Pericardium (tissue), 1 donor: ENCODE measurements around the gene TMX4.

DNA sequence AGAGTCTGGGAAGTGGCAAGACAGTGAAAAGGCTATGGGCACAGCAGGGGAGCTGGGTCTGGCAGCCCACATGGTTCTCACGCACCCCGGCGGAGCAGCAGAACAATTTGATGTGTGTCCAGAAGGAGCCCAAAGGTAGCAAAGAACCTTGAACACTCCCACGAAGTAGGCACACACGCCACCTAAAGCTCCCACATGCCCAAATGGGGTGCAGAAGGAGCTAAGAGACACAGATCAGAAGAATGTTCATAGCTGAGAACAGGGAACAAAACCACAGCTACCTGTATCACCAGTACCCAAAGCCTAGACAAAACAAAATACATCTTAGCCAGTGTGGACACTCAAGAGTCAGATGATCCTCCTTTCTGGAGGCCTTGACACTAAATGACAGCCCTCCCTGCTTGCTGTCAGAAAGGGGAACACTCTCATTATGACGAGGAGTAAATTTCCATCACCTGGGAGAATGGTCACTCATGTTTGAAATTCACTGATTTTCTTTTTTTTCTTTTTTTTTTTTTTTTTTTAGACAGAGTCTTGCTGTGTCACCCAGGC is 31.4 kb downstream of the TMEM230 start:
- RRBS, result no CpG with 5 or more reads among the region's 6 CpGs

GRCh38 chr20:5127411-5128191 is 793 bp downstream of the CDS2 start:
- RRBS, result no CpG with 5 or more reads among the region's 17 CpGs

DNA sequence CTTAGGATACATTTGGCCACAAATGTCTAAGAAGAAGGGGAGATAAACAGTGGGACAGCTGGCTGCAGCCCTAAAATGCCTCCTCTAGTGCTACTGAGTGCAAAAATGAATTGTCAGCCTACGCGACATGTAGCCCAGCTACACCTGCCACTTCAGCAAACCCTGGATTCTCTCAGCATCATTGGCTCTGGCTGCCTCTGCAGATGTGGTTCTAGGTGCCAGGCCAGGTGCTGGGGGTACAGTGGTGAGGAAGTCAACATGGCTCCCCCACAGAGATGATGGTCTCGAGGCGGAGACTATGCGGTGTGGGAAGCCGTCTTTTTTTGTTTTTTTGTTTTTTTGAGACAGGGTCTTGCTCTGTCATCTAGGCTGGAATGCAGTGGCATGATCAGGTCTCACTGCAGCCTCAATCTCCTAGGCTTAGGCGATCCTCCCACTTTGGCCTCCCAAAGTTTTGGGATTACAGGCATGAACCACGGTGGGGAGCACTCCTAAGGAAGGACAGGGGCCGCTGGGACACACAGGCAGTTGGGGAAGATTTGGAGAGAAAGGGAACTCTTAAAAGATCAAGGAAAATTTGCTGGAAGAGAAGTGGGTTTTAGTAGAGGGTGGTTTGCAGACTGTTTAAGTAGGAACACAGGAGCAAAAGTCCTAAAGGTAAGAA is 38.5 kb downstream of the CDS2 start:
- RRBS, result no CpG with 5 or more reads among the region's 9 CpGs

DNA sequence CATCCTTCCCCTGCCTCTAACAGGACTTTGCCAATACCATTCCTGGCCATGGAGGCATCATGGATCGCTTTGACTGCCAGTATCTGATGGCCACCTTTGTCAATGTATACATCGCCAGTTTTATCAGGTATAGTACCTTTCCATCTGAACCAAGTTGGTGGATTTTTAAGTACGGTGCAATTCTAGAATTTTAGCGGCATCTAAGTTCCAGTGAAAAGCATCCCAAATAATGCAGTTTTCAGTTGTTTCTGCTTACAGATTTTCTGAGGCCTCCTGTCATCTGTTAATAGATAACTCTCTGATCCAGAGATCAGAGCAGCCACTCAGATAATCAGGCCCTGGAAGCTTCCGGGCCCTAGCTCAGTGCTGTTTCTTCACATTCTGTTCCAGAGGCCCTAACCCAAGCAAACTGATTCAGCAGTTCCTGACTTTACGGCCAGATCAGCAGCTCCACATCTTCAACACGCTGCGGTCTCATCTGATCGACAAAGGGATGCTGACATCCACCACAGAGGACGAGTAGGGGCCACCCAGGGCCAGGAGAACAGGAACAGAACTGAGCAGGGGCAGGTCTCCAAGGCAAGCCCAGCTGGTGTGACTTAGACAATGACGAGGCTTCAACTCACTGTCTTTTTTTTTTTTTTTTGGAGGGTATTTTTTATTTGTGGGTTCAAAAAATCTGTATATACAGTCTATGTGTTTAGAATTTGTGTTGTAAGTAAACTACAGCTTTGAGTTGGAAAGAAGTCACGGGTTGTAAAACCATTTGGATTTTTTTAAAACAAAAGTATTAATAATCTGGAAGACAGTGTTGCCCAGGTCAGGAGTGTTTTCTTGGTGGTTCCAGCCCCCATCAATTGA is 63.1 kb downstream of the CDS2 start:
- RRBS, result no CpG with 5 or more reads among the region's 12 CpGs

DNA sequence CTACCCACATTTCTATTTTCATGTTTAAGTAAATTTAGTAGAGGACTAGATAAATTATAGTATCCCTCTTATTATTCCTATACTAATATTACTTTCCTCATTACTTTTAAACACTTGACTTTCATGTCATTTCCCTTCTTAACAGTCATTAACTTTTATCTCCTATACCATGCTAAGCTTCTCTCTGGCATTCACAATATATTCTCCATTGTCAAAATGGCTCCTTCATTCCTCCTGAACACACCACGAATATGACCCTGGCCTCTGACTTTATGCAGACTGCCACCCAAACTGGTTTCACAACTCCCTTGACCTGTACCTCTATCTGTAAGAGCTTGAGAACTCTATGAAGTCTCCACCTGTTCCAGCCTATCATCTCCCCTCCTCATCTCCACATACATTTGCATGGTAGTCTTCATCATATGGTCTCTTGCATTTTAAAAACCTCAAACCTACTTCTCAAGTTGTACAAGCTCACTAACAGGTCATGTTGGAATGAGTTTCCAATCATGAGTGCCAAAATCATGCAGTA is 67.4 kb downstream of the GPCPD1 start:
- RRBS, result no CpG with 5 or more reads among the region's 1 CpG

- RRBS, result no CpG with 5 or more reads among the region's 7 CpGs
Measured at GRCh38 chr20:5570306-5570993, 40.4 kb downstream of the GPCPD1 start.

- RRBS, result no CpG with 5 or more reads among the region's 5 CpGs
Measured at GRCh38 chr20:5714383-5715123, 35.6 kb upstream of the SHLD1 start.

GRCh38 chr20:5843878-5844784 is 67.2 kb upstream of the CHGB start:
- RRBS, result no CpG with 5 or more reads among the region's 4 CpGs

DNA sequence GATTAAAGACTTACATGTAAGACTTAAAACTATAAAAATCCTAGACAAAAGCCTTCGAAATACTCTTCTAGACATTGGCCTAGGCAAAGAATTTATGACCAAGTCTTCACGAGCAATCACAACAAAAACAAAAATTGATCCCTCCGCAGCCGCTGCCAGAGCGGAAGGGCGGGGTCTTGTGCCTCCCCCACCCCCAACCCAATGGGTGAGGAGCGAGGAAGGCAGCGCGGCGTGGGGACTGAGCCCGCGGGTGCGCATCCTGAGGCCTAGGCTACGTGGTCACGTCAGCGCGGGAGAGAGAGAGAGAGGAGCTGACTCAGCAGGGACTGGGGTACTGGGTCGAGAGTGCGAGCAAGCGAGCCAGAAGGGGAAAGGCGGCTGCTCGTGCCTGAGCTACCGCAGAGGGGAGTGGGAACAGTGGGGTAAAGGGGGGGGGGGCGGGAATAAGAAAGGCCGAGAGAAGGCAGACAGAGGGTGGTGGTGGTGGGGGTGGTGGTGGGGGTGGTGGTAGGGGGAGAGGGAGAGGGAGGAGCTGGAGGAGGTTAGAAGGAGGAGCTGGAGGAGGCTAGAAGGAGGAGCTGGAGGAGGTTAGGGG is 90.1 kb upstream of the FERMT1 start:
- RRBS, result no CpG with 5 or more reads among the region's 25 CpGs

- RRBS, result no CpG with 5 or more reads among the region's 7 CpGs
Measured at GRCh38 chr20:6680901-6681362, 86.6 kb upstream of the BMP2 start.

DNA sequence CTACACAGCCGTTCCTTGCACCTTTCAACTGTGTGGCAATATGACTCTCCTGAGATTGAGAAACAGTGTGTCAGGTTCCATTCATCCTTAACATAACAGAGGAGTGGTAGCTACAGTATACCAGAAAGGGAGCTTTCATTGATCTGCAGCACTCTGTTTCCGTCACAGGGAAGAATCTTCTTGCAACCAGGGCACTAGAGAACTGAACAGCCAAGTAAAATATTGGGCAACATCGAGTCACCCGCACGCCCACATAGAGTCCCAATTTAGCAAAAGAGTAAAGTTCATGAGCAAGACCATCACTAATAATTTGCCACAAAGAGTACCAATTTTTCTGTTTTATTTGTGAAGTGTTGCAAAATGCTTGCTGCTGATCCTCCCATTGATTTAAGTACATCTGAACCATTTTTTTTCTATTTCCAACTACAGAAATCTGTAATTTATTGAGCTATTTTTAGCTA is 354.9 kb downstream of the HAO1 start:
- RRBS, result no CpG with 5 or more reads among the region's 5 CpGs

DNA sequence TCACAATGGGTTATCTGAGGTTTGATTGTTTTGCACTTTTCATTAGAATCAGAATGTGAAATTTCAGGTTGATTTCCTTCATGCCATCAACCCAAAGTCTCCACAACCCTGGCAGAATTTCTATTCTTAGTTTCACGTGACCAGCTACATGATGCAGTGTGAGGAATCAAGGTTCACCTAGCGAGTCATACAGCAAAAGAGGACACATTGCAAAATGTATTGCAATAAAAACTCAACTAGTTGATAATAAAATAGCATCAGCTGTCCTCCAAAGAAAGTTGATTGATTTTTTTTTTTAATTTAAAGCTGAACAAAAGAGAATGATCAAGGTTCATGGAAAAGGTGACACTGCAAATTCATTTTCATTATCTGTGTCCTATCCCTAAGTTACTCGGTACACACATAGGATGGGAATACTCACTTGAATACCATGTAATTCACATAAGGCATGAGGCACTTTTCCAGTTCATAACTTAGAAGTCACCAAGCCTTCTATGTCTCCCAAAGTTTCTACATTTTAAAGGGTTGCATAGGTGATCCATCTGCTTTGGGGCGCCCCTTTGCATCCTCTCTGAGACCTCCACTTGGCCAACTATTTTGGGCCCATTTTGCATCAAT is 2.1 kb downstream of the HAO1 start:
- RRBS, result no CpG with 5 or more reads among the region's 4 CpGs

DNA sequence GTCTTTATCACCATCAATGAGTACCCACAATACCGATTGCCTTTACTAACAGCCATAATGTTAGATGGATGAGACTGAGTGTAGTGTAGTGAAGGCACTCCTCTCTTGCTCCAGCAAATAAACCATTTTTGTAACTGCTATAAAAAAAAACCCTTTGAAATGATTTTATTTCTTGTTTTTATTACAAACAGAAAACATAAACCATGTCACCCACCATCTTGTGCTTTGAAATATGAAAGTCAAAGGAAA is 860 bp downstream of the HAO1 start:
- RRBS, result no CpG with 5 or more reads among the region's 1 CpG

DNA sequence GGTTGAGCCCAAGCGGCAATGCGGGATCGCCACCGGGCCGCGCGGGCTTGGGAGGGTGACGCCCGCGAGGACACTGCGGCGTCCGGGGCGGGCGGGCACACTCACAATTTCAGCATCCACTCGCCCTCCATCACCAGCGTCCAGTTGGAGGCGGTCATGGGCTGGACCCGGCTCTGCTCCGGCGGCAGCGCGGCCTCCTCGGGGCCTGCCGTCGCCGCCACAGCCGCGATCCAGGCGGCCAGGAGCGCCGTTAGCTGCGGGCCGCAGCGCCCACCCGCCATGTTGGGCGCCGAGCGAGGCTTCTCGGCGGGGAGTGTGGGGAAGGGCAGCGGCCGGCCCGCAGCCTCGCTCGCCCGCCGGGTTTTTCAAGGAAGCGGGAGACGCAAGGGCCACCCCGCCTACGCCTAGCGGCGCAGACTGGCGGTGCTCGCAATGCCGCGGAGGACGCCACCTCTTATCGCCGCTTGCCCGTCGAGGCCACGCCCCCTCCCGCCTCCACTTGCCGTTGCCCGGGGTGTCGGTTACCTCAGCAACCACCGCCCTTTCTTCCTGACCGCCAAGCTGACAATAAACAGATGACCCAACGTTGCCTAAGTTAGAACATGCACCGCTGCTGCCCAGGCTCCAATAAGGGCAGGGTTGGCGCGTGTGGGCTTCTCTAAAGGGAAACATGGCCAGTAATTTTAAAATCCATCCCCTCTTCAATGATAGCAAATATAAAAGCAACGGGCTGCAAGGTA is at the start of gene TMX4:
TSS of gene TMX4 (minus strand) at position 429 of the 740 bp plus-strand sequence.
- RRBS, result under 1% methylated on average over 18 of the region's 75 CpGs

DNA sequence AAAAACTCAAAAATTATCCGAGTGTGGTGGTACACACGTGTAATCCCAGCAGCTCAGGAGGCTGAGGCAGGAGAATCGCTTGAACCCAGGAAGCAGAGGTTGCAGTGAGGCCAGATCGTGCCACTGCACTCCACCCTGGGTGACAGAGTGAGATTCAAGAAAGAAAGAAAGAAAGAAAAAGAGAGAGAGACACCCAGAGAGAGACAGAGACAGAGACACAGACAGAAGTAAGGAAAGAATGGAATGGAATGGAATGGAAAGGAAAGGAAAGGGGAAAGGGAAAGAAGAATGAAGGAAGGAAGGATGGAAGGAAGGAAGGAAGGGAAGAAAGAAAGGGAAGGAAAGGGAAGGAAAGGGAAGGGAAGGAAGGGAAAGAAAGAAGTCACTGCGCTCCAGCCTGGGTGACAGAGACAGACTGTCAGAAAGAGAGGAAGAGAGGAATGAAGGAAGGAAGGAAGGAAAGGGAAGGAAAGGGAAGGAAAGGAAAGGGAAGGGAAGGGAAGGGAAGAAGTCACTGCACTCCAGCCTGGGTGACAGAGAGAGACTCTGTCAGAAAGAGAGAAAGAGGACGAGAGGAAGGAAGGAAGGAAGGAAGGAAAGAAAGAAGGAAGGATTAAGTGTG is 221.4 kb upstream of the LAMP5 start:
- RRBS, result no CpG with 5 or more reads among the region's 6 CpGs

GRCh38 chr20:9356769-9357092 is 157.7 kb upstream of the LAMP5 start:
- RRBS, result no CpG with 5 or more reads among the region's 1 CpG

DNA sequence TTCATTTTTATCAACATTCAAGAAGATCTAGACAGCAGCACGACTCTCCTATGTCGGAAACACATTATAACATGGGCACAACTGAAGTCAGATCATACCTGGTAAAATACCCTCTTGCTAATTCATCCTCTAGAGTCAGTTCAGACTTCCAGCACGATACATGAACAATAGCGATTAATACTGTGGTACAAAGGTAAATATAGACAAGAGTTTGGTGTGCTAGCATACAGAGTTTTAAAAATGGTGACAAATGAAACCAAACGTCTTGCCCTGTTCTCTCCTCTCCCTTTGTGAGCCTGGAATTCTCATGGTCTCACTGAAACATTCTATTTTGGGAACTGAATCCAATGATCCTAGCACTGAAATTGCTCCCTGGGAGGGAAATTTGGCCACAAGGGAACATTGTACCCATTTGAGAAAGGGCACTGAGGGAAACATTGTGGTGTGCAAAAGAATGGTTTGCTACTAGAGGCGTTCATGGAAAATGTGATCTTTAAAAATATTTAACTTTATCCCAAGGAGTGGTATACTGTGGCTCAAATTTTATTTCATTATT is 23.9 kb downstream of the LAMP5 start:
- RRBS, result no CpG with 5 or more reads among the region's 6 CpGs

DNA sequence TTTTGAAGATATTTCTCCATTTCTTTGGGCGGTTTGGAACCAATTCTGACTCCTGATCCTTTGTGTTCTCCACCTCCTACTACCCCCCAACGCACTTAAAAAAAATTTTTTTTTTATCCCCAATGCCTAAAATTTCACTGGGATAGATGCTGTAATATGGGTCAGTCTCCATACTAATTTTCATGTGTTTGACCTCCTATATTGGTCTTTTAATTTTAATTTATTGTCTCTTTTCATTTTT is 18.5 kb downstream of the SLX4IP start:
- RRBS, result no CpG with 5 or more reads among the region's 2 CpGs

- RRBS, result no CpG with 5 or more reads among the region's 9 CpGs
Measured at GRCh38 chr20:10558413-10559296, 115.1 kb downstream of the JAG1 start.

DNA sequence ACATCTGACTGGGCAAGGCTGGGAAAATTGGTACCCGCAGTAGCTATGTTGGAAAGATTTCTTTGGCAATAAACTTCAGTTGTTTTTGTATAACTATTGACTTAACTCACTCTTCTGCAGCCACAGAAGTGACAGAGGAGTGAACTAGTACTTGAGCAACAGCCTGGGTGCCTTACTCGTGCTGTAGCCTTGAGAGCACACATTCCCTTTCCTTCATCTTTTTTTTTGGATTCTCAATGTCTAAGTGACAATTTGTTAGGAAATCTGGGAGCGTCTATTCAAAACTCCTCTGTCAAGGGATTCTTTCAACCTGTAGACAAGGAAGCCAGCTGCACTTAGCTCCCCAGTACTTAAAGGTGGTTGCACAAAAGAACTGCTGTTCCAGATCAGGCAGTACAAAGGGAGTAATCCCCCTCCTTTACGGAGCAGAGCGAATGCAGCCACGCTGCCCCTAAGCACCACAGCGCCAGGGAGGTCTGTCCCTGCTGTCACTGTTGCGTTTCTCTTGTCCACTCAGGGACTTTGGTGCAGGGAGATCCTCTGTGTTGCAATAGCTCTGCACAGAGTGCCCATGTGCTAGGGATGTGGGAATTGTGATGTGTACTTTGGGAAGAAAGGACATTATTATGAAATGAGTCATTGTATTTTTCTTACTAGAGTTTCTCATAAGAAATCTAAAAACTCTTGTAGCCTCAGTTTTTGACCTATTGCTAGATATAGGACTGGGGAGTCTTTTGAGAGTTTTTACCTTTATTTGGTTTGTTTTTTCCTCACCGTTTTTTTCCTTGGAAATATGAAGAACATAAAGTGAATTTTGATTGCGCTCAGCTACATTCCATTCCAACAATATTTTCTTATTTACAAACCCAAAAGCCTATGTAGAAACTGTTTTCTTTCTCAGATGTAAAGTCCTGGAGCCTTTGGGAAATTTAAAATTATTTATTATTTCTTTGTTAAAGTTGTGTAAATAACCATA is 69.3 kb downstream of the JAG1 start:
- RRBS, result no CpG with 5 or more reads among the region's 10 CpGs